HT-29 (cell line): ENCODE data around the gene PARP1.

DNA sequence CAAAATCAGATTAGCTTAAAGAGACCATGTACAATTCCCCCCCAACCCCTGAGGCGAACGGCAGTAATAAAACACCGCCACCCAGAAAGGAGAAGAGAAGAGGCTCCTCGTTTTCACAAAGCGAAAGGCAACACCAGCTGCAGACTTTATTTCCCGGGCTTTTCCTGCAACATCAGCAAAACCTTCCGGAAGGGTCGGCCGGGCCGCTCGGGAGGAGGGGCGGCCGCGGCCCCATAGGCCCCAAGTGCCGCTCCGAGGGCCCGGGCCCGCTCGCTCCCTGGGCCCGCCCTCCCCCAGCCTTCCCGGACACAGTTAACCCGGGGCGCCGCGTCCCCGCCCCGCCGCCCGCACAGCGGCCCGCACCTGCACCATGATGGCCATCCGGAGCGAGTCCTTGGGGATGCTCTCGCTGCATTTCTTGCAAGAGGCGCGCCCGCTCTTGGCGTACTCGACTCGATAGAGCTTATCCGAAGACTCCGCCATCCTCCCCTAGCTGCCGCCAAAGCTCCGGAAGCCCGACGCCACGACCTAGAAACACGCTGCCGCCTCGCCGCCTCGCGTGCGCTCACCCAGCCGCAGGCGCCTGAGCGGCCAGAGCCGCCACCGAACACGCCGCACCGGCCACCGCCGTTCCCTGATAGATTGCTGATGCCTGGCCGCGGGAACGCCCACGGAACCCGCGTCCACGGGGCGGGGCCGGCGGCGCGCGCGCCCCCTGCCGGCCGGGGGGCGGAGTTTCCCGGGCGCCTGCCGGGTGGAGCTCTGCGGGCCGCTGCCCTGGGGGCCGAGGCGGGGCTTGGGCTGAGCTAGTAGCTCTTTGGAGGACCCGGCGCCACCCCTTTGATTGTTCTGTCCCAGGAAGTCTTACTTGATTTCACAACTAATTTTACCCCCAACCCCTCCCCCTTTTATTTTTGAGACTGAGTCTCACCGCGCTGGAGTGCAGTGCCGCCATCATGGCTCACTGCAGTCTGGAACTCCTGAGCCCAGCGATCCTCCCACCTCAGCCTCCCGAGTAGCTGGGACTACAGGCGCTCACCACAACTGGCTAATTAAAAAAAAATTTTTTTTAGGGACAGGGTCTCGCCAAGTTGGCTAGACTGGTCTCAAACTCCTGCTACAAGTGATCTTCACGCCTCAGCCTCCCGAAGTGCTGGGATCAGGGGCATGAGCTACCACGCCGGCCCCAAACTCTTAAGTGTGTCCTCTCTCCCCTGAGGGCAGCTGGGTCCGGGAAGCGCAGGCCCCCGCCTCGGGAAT is at the start of gene PARP1:
TSS of gene PARP1 (minus strand) at position 647 of the 1,260 bp plus-strand sequence.
- RAMPAGE, long total RNA: no peak

GRCh38 chr1:226637060-226637627 is 88.6 kb downstream of the STUM start:
- RAMPAGE, long total RNA: no peak

DNA sequence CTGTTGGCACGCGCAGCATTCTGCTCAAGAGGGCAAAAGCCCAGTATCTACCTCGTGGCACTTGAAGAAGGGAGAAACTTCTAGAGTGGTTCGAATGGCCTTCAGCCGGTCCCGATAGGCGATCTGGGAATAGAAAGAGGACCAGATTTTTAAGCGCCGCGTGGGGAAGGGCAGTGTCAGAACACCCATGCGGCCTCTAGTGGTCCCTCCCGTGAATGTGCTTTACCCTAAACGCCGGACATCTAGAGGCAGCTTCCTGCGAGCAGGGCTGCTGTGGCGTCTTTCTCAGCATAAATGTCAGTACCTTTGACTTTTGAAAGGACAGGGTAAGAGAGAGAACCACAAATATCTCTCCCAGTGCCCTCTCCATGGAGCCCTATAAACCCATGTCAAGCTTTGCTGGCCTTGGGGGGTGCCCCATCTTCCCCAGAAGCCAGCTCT is 89.1 kb downstream of the STUM start:
- RAMPAGE, long total RNA: no peak

- RAMPAGE, long total RNA: no peak
Observed at GRCh38 chr1:226647141-226647647, 91.9 kb downstream of the ITPKB start.

DNA sequence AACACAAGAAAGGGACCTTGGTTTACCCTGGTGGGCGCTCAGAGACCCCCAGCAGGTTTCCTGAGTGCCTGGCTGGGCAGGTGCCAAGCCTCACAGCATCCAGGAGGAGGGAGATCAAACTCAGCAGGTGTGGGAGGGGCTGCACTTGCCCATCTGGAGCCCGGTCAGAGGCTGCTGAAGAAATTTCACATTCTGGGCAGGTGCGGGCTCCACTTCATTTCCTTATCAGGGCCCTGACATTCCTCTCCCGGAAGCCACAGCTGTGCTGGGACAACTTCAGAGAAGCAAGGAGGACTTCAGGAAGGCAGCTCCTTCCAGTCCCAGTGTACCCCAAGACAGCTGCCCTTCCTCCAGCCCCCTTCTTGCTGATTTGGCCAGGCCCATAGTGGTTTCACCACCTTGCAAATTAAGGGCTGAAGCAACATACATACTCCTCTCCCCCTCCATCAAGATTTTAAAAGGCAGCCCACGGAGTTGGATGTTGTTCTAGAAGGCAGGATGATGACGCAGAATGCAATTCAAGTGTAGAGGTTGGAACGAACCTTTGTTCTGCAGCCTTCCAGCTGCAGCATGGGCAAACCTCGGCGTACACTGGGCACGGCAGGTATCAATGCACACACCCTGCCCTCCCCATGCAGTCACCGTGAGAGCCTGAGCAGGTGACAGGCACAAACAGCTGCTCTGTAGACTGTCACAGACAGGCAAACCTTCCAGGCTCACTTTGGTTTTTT is 82.7 kb downstream of the ITPKB start:
- RAMPAGE, long total RNA: no peak

- RAMPAGE, long total RNA: no peak
Observed at GRCh38 chr1:226688260-226688848, 50.7 kb downstream of the ITPKB start.

- RAMPAGE, long total RNA: no peak
Observed at GRCh38 chr1:226696772-226697737, 42.0 kb downstream of the ITPKB start.

DNA sequence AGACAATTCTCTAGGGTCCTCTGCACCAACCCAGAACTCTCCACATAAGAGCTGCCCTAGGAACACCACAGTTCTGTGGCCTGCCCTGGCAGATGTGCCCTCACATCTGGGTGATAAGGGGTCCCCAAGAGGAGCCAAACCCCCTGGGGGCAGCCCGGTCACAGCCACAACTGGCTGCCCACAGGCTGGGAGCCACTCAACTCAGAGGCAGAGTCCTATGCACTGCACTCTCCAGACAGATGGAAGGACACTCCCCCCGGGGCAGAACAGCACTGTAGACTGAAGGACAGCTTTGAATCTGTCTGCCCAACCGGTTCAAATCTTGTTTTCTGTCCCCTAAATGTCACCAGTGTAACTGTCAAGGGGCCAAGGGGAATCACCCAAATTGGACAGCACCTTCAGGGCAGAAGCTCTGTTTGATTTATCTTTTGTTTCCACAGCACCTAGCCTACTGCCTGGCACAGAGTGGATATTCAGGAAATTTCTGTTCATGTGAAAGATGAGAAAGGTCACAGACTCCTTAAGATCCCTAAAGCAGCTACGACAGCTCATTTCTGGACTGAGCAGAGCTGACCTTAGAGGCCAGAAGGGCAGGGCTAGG is 41.2 kb downstream of the ITPKB start:
- RAMPAGE, long total RNA: no peak

GRCh38 chr1:226699061-226699572 is 40.0 kb downstream of the ITPKB start:
- RAMPAGE, long total RNA: no peak

DNA sequence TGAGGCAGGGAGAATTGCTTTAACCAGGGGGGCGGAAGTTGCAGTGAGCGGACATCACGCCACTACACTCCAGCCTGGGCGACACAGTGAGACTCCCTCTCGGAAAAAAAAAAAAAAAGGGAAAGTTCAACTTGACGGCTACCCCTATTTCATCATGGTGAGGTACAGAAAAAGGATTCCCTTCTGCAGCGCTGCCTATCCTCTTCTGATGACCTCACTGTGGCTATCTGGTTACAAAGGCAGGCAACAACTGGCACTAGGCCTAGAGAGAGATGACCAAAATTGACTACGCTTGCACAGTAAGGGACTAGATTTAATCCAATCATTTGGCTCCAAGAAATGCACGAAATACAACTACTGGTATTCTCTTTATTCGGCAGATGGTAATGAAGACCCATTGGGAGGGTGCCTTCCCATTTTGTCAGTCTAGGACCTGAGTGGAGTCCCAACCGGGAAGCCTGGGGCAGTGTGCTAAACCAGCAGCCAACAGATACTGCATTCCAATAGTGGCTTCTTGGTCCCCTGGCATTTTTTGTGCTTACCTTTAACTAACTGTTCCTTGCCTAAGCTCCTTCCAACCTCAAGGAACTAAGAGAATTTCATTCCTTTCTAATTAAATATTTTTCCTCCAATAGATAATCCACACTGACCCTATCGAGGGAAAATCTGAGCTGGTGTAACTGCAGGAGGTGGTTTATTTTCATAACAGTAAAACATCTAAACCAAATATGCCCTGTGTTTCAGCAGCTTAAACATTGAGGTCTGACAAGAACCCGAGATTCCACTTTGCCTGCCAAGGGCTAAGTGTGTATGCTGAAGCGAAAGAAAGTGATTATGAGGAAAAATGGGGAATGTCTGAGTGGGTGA is 36.6 kb downstream of the ITPKB start:
- RAMPAGE, long total RNA: no peak

- RAMPAGE, long total RNA: no peak
Observed at GRCh38 chr1:226714448-226715074, 24.5 kb downstream of the ITPKB start.

GRCh38 chr1:226730470-226731344 is 8.4 kb downstream of the ITPKB start:
- RAMPAGE, long total RNA: no peak

- RAMPAGE, long total RNA: no peak
Observed at GRCh38 chr1:226735987-226737088, 2.7 kb downstream of the ITPKB start.

- RAMPAGE, long total RNA: no peak
Observed at GRCh38 chr1:226895418-226895996, 25.1 kb downstream of the PSEN2 start.

DNA sequence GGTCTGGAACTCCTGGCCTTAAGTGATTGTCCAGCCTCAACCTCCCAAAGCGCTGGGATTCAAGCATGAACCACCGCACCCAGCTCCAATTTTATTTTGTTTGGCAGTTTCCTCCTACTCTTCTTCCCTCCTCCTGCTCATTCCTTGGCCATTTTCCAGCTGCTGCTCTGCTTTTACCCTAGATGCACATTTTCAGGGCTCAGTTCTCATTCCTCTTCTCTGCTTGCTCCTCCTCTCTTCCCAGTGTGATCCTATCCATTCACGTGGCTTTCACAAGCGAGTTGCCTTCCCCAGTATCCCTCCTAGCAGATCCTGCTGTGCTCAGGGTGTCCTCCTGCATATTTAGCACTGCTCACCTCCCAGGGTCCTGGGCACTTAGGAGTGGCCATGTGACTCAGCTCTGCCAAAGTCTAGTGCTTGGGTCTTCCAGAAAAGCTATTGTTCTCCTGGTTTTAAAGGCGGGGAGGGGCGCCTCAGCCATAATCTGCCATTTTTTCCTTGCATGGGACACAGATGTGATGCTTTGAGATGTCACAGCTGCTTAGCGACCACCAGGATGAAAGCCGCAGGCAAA is 33.7 kb downstream of the PSEN2 start:
- RAMPAGE, long total RNA: no peak

DNA sequence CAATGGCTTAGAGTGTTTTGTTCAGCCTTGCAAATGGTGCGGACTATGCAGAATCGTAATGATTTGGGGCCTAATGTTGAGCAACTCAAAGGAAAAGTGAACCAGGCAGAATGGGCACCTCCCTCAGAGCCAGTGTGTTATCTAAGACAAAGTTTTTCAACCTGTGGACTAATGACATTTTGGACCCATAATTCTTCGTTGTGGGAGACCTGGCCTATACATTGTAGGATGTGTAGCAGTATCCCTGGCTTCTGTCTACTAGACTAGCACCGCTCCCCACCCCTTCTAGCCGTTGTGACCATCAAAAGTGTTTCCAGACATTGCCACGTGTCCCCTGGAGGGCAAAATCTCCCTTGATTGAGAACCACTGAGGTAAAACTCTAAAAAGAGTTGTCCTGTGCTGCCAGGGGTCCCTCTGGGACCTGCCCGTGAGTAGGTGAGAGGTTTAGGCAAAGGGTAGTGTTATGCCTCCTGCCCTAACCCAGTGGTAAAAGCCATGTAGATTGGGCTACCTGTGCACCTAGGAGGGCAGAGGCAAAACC is 1.8 kb downstream of the COQ8A start:
- RAMPAGE, long total RNA: no peak

GRCh38 chr1:226988019-226988694 is 48.1 kb downstream of the COQ8A start:
- RAMPAGE, long total RNA: no peak

DNA sequence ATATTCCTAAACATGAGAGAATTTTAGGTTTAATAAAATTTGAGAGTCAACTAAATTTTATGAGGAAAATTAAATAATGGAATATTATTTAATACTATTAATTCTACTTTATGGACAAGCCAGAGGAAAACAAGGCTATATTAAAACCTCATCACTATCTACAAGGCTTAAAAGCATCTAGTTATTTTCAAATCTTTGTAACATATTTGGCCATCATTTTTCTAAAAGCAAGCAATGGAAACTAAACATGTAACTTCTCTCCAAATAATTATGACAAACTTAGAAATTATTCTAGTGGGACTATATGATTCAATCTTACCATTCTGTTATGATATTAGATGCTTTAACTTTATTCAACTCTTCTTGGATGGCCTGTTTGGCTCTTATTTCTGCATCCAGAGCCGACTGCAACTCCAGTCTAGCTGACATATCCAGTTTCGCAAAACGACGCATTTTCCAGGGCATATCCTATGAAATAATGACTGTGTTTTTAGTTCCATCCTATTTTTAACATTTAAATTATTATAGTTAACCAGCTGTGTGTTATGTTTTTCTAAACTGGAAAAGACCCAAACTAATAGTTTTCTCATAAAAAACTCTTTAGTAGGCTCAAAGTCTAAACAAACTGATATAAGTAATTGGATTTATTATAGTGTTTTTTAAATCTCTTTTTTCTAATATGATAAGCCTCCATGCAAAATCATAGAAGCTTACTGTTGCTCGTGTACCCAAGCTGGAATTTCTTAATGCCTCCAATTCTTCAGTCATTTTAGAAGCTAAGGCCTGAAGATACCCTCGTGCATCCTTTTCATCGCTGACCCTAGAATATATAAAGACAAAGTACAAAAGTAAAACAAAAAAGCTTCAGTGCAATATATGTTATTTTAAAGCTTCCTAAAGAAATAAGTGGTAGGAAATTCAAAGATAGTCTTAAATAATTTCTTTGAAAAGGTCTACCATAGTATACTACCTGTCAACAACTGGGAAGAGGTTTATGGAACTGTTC is 133.8 kb downstream of the COQ8A start:
- RAMPAGE, long total RNA: no peak

- RAMPAGE, long total RNA: no peak
Observed at GRCh38 chr1:227160400-227160899, 157.8 kb downstream of the CDC42BPA start.

GRCh38 chr1:227167646-227168132 is 150.6 kb downstream of the CDC42BPA start:
- RAMPAGE, long total RNA: no peak